ENCODE measurements around the genes SLC25A18, TMEM191B and SLC25A1.

- CAGE, long polyA plus RNA = no peak
- RRBS = no CpG with 5 or more reads among the region's 21 CpGs
These were observed 107.3 kb downstream of the XKR3 start for GRCh38 chr22:16717945-16718311.

DNA sequence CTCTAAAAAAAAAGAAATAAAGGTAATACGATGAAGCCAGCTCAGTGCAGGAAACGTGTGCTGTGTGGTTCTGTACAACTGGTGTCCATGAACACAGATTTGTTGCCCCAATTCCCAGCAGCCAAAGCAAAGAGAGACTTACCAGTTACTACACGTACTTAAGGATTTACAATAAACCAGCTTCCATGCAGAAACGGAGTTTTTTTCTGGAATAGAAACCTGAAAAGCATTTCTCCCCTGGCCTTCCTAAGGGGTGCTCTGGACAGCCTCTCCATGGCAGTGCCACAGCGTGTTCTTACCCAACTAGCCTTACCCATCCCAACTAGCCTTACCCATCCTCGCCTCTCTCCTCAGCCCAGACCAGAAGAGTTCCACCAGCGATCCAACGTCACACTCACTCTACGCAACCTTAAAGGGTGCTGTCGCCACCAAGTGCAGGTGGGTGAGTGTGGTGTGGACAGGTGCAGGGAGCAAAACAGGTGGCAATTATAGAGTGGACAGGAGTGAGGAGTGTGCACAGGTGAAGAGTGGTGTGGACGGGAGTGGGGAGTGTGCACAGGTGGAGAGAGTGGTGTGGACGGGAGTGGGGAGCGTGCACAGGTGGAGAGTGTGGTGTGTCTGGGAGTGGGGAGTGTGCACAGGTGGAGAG is 17.9 kb downstream of the TMEM121B start:
- CAGE, long polyA plus RNA = no peak
- RRBS = no CpG with 5 or more reads among the region's 13 CpGs

DNA sequence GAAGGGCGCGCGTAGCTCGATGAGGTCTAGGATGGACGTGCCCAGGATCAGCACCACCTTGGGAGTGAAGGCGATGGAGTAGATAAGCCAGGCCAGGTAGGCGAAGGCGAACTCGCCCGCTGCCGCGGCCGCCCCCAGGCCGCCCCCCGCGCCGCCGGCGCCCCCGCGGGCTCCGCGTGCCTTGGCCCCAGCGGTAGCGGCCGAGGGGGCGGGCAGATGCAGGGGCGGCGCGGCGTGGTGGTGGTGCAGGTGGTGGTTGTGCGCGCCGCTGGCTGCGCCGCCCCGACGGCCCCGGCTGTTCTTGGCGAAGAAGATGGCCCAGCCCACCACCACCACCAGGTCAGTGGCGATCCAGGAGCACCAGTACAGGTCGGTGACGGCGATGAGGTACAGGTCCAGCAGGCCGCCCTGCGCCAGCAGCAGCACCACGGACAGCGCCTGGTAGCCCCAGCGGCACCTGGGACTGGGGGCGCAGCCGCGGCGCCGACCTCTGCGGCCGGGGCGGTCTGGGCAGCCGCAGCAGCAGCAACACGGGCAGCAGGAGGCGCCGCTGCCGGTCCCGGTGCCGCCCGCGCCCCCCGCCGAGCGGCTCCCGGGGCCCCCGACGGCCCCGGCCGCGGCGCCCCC is 960 bp downstream of the TMEM121B start:
- CAGE, long polyA plus RNA = no peak
- RRBS = under 1% methylated on average over 7 of the region's 76 CpGs

DNA sequence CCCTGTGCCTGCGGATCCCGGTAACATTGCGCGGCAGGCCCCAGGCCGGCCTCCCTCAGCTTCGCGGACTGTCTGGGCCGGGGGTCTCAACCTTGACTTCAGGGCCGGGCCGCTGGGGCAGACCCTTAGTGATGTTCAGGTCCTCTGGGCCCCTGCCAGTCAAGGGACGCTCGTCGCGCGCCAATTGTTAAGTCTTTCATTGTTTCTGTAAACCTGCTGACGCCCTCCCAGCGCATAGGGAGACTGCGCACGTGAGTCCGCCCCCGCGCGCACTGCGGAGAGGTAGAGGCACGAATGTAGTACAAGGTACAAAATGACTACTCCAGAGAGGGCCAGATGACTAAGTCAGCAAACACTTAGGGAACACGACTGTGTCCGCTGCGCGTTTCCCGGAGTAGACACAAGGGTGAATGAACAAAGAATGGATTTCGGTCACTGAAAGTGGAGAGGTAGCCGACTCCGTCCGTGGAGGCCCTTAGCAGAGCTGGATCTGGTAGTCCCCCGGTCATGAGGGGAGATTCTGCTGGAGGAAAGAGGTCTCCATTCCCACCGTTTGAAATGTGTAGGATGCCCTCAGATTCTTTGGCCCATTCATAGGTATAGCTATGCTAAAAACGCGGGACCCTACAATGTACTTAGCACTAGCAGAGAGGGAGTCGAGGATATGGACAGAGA is 592 bp upstream of the HDHD5 start:
- CAGE, long polyA plus RNA = no peak
- RRBS = 0% methylated on average over 1 of the region's 39 CpGs

GRCh38 chr22:17180870-17181561 is 21.9 kb upstream of the HDHD5 start:
- CAGE, long polyA plus RNA = no peak
- RRBS = no CpG with 5 or more reads among the region's 11 CpGs

GRCh38 chr22:17267903-17268606 is 48.8 kb upstream of the ADA2 start:
- CAGE, long polyA plus RNA = no peak
- RRBS = no CpG with 5 or more reads among the region's 13 CpGs

DNA sequence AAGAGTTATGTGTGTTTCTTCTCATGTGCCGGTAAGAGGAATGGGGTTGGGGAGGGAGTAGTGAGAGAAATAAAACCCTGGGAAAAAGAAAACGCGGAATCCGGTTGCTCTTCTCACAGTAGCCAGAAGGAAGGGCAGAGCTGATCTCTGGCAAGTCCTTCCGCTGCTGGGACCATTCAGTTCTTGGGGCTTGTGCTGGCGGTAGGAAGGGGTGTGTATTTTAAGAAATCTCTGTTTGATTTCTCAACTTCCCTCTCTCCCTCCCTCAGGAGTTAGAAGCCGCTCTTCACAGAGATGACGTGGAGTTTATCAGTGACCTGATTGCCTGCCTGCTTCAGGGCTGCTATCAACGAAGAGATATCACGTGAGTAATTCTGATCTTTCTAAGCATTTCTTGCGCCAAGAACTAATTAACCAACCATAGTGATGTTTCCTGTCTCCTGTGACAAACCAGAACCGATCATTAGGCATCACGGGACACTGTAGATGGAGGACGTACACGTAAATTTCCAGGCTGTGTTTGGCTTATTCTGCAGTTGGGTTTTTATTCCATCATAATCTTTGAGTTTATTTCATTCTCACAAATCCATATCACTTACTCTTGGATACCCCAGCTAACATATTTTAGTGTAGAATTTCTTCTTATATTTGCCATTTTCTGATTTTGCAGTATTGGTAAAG is 85.8 kb upstream of the SLC25A18 start:
- CAGE, long polyA plus RNA = no peak
- RRBS = no CpG with 5 or more reads among the region's 15 CpGs

DNA sequence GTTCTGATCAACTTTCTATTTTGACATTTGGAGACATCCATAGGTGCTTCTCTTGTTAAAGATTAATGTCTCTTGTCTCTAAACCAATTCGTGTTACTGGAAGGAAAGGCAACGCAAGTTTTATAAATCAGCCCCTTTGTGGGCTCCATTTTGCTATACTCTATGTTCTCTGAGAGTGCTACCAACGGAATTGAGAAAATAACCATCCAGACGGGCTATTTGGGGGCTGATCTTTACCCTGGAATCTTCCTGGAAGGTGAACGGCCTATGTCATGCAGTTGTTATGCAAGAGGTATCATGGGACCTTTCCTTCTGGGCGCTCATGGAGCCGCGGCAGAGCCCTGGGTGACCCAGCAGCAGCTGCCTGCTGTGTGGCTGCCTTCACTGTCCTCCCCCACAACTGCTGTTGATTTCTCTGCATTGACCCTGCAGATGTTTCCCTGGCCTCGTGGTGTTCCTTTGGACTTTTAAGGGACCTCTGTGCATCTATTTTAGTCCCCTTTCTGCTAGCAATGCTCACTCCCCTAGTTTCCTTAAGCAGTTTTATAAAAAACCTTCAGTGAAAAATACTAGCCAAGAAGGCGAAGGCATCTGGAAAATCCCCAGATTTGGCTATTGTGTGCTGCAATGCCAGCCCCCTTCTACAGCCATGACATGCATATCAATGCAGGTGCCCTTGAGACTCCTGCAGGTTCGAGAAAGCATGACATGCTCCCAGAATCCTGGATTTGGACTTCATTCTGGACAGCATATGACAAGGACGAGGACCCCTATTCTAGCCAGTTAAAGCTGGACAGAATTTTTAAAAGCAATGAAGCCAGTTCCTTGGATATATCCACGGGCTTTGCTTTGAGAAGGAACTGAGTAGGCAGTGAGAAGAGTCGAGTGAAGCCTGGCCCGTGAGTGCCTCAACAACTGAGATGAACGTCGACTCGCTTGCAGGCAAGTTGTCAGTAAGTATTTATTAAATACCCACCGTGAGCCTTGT is at the start of gene SLC25A18:
Gene SLC25A18 (plus strand): TSS at position 738 of the 988 bp plus-strand sequence.
- CAGE, long polyA plus RNA = no peak
- RRBS = no CpG with 5 or more reads among the region's 19 CpGs

- CAGE, long polyA plus RNA = no peak
- RRBS = no CpG with 5 or more reads among the region's 9 CpGs
These were observed 63.6 kb downstream of the BCL2L13 start for GRCh38 chr22:17701953-17702676.

GRCh38 chr22:17813160-17813531 is 38.9 kb upstream of the BID start:
- CAGE, long polyA plus RNA = no peak
- RRBS = no CpG with 5 or more reads among the region's 10 CpGs

- CAGE, long polyA plus RNA = no peak
- RRBS = no CpG with 5 or more reads among the region's 25 CpGs
These were observed 55.9 kb upstream of the BID start for GRCh38 chr22:17830004-17830805.

DNA sequence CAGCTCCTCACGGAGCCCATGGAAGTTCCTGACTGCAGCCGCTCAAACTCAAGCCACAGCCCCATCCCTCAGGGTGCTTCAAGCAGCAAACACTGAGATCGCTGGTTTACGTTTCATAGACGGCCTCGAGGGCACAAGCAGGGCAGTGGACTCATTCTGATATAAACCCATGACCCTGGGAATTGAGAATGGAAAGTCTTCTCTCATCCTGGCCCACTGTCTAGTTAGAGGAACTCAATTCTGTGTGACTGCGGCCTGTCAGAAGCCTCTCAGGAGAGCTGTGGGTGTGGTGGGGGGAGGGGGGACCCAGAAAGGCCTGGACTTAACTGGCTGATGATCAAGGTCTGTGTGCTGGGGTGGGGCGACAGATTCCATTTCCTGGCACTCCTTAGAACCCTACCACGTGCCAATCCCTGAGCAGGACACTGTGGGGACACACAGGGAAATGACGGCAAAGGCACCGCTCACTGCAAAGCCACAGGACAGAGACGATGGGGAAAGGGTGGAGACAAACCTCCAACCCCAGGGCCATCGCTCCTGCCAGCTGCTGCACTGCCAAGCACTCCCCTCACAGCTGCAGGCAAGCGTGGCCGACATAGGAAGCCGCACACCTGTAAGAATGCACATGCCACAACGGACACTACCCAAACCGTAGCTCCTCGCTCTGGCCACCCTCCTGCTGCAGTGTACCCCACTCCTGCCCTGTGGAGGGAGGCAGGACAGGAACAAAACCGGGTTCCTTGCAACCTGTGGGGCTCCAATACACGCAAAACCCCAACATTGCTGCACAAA is 58.4 kb upstream of the BID start:
- CAGE, long polyA plus RNA = no peak
- RRBS = no CpG with 5 or more reads among the region's 21 CpGs

DNA sequence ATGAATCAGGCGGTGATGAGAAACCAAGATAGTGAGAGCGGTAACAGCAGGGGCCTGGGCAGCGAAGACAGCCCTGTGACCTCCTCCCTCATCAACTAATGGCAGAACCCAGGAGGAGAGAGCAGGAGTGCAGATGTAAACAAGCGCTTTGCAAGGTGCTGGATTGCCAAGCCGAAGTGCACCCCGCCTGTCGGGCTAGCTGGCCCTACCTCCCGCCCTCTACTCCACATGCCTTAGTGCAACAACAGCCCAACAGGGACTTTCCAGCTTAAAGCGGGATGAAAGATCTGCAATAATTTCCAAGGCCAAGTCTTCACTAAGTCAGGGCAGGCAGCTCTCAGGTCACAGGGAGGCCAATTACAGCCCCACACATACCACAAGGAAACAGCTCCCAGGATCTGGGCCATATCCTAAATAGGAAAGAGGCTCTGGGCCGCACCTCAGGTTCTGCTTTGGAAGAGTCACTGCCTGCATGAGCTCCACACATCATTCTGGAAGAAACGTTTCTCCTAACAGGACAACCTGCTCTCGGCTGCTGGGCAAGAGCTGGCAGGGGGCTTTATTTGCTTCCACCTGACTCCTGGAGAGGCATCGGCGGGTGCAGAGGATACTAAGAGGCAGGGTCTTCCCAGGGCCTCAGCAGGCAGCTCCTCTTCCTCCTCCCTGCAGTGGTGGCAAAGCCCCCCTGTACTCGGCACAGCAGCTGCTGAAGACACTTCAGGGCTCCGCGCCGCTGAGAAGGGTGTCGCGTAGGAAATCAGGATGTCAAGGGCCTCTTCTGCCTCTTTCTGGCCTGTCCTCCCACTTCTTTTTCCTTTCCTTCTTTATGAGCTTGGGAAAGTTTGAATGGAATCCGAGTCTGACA is 72.4 kb upstream of the BID start:
- CAGE, long polyA plus RNA = no peak
- RRBS = no CpG with 5 or more reads among the region's 21 CpGs

DNA sequence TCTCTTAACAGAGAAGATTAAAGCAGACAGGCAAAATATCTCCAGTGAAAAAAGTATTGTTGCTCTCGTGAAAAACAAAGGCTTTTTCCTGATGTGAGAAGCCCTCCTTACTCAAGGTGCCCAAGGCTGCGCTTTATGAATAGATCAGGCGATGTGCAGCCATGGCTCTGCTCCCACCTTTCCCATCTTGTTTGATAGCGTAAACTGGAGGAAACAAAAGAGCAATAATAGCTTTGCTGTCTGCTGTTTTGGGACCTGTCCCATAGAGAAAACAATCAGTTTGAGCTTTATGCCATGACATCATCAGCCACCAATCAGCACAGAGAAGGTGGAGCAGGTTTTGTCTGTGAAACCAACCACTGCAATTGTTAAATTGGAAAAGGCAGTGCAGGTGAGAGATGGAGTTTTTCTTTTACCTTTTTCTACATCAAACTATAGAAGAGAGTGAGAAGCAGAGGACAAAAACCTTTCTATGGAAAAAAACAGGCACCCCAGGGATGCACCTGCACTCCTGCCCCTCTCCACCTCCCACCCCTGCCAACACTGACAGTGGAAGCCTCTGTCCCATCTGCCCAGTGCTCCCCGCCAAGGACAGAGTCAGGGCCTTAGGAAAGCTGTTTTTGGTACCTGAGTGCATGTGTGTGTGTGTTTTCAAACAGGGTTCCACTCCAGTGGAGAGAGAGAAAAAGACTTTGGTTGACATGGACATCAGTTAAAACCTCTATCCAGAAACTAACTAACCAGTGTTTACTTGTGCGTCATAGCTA is 80.7 kb downstream of the MICAL3 start:
- CAGE, long polyA plus RNA = no peak
- RRBS = no CpG with 5 or more reads among the region's 6 CpGs

GRCh38 chr22:17998896-17999377 is 25.4 kb downstream of the MICAL3 start:
- CAGE, long polyA plus RNA = no peak
- RRBS = no CpG with 5 or more reads among the region's 7 CpGs

- CAGE, long polyA plus RNA = no peak
- RRBS = no CpG with 5 or more reads among the region's 6 CpGs
These were observed at the start of gene TMEM191B for GRCh38 chr22:18527384-18527836. TSS of gene TMEM191B (plus strand) at chr22:18527802.

- CAGE, long polyA plus RNA = no peak
- RRBS = no CpG with 5 or more reads among the region's 16 CpGs
These were observed 14.6 kb upstream of the PRODH start for GRCh38 chr22:18950657-18951124.

GRCh38 chr22:18969916-18971197 is 34.3 kb upstream of the PRODH start:
- CAGE, long polyA plus RNA = no peak
- RRBS = 2% methylated on average over 12 of the region's 128 CpGs

DNA sequence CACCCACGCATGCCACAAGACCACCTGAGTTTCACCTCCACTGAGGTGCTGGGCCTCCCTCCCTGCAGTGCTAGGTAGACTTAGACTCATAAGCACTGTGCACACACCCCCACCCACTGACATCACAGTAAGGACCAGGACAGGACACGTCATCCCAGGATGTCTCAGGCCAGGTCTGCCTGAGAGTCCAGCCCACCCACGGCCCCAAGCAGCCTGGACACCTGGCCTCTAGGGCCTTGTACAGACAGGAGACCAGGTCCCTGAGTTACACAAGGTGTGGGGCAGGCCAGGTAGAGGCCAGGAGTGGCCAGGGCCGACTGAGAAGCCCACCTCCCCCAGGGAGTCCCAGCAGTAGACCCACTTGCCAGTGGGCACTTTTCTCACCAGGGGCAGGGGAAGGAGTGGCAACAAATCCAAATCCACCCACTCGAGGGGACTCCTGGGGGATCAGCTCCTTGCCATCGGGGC is 6.6 kb downstream of the ESS2 start:
- CAGE, long polyA plus RNA = no peak
- RRBS = no CpG with 5 or more reads among the region's 6 CpGs

GRCh38 chr22:19178123-19178899 is at the start of gene SLC25A1:
TSS of gene SLC25A1 (minus strand) at chr22:19178736.
- CAGE, long polyA plus RNA = no peak
- RRBS = under 1% methylated on average over 49 of the region's 108 CpGs

Data from mammary epithelial cell (primary cell).